ENCODE results near the gene HOXD3.

DNA sequence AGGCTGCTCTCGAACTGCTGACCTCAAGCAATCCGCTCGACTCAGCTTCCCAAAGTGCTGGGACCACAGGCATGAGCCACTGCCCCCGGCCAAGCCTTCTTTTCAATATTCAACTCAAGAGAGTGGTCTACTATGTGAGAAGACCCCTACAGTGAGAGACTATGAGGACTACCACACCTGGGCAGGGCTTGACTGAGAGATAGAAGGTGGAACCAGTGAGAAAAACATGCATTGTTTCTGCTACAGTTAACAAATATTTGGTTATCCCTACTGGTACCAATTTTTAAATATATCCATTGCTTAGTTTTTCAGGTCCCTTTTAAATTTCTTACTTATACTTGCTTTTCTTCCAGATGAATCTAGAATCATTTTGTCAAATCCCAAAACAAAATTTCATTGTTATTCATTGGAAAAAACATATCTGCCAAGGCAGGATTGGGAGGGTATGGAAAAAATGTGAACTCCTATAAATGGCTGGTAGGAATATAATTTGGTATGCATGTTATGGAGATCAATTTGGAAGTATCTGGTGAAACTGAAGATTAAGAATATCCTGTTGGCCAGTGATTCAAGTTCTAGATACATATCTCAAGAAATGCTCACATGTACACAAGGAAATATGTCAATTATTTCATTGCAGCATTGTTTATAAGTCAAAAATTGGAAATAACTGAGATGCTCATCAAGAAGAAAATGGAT, 63.1 kb downstream of the SP3 start:
- PRO-cap: no peak

- PRO-cap: no peak
These were observed 39.6 kb downstream of the OLA1 start for GRCh38 chr2:174208390-174209456.

DNA sequence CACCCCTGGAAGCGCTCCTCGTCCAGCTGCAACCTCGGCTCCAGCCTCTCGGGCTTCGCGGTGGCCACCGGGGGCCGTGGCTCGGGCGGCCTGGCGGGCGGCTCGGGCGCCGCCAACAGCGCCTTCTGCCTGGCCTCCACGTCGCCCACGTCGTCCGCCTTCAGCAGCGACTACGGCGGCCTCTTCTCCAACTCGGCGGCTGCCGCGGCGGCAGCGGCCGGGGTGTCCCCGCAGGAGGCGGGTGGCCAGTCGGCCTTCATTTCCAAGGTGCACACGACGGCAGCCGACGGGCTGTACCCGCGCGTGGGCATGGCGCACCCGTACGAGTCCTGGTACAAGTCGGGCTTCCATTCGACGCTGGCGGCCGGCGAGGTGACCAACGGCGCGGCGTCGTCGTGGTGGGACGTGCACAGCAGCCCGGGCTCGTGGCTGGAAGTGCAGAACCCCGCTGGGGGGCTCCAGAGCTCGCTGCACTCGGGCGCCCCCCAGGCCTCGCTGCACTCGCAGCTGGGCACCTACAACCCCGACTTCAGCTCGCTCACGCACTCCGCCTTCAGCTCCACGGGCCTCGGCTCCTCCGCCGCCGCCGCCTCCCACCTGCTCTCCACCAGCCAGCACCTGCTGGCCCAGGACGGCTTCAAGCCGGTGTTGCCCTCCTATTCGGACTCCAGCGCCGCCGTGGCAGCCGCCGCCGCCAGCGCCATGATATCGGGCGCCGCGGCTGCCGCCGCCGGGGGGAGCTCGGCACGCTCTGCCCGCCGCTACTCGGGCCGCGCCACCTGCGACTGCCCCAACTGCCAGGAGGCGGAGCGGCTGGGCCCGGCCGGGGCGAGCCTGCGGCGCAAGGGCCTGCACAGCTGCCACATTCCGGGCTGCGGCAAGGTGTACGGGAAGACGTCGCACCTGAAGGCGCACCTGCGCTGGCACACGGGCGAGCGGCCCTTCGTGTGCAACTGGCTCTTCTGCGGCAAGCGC, 1.8 kb downstream of the SP9 start:
- PRO-cap: bidirectional peak, plus-strand start at position 860 of the sequence, minus-strand start at position 747 of the sequence

- PRO-cap: no peak
These were observed 21.7 kb downstream of the CIR1 start for GRCh38 chr2:174373648-174374349.

GRCh38 chr2:174569496-174569955, 28.1 kb downstream of the WIPF1 start:
- PRO-cap: no peak

DNA sequence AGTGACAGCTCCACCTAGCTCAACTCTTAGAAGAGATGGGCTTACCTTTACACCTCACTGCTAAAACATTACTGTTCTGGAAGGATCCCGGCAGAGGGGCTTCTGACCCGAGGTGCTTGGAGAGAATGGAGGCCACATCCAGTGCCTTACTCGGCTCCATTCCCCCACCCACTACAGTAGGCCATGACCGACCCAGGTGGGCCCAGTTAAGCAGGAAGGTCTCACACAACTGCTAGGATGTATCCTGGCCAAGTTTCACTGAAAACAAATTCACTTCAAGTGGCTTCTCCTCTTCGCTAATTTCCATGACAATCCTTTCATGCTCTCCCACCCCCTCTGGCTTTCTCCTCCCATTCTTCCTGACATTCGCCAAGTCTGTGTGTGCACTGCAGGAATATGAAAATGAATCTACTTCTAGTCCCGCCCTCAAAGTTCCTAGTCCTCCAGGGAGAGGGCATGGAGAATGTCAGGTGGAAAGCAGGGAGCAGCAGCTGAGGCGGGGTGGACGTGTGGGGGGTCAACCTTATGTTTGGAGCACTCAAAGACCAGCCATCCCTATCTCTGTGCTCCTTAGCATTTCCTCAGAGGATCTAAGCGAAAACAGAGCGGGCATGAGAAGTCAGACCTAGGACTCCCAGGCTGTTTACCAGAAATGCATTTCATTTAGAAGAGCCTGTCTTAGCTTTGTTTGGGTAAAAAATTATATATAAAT, 11.8 kb downstream of the WIPF1 start:
- PRO-cap: no peak

- PRO-cap: no peak
These were observed 16.7 kb upstream of the WIPF1 start for GRCh38 chr2:174614051-174614922.

DNA sequence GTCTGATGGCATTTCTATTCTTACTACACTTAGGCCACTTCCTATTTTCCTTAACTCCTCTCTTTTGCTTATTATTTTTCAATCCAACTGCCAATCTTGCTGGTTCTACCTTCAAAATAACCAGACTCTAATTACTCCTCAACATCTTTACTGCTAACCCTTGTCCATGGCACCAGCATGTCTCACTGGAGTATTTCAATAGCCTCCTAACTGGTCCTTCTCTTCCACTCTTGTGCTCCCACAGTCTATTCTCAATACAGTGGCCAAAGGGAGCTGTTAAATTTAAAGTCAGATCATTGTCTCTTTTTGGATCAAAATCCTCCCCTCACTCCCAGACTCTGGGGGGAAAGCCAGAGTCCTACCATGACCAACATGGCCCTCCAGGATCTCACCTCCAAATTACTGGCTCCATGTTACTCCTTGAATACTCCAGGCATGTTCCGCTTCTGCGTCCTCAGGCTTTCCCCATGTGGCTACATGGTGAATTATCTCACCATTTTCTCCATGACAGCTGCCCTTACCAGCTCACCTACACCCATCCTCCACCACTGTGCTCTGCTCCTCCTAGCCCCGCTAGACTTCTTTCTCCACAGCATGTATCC, 29.1 kb upstream of the WIPF1 start:
- PRO-cap: no peak

GRCh38 chr2:174662909-174663343, 65.3 kb upstream of the WIPF1 start:
- PRO-cap: no peak

- PRO-cap: no peak
These were observed 65.9 kb upstream of the WIPF1 start for GRCh38 chr2:174663348-174663996.

- PRO-cap: no peak
These were observed 297.4 kb downstream of the LNPK start for GRCh38 chr2:175704726-175705071.

- PRO-cap: no peak
These were observed 2.7 kb upstream of the HOXD10 start for GRCh38 chr2:176113605-176114467.

DNA sequence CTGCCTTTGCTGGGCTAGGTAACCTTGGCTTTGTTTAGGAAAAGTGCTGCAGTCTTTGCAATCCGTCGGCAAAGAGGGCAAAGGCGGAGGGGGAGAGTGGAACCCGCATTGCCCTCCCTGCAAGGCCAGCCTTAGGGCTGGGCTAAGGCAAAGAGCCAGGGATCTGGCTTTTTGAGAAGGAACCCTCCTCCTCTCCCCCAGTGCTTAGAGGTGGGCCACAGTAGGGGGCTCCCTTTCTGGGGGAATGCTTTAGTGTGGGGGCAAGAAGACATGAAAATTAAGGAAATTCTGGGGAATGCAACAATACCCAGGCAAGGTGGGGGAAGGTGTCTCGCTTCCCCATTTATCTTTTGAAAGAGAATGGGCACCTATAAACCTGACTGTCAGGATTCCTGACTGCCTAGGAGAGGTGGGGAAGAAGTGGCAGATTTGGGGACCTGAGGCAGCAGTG, 1.5 kb downstream of the HOXD10 start:
- PRO-cap: no peak

GRCh38 chr2:176129828-176130865, 642 bp downstream of the HOXD8 start:
- PRO-cap: no peak

- PRO-cap: no peak
These were observed 3.0 kb downstream of the HOXD8 start for GRCh38 chr2:176132282-176133098.

- PRO-cap: no peak
These were observed 3.9 kb downstream of the HOXD8 start for GRCh38 chr2:176133488-176133762.

DNA sequence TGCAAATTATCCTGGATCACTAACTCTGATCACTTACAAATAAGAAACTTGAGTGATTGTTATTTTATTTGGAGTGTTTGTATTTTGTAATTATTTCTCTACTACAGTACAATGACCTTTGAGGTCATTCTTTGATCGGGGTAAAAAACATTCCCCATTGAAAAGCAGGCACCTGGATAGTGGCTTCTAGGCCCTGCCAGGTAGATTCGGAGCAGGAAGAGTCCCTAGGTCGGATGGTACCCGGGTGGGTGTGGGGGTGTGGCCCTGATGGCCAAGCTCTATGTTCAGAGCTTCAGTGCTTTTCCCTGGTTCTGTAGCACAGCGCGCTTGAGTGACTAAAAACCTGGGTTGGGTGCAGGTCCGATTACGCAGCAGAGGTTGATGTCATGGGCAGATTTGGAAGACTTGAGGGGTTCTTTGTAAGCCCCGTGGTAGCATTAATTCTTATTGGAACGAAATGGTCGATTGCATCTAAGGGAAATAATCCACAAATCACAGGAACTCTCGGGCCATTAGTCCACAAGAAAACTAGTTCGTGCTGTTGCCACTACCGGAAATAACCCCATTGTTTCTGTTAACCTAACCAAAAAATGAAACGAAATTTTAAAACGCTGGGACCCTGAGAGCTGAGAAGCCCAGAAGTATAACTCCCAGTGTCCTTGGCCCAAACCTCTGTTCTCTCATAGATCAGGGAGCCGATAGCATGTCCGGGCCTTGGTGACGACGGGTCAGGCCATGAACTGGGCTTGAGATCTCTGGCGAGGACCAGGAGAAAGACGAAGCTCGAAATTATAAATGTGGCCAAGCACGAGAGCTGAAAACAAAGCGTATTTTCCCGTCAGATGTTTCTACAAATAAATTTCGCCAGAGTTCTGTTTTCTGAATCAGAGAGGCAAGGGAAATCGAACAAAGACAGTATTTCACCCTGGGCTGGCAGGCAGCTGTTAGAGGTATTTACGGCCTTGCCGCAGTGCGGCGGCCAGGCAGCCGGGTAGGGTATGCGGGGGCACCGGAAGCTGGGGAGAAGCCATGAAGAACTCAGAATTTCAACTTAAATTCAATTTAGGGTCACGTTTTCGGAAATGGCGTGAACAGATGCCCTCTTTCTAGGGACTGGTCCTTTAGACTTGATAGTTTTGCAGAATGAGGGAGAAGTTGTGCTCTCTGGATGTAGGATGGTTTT, 9.2 kb downstream of the HOXD8 start:
- PRO-cap: no peak

DNA sequence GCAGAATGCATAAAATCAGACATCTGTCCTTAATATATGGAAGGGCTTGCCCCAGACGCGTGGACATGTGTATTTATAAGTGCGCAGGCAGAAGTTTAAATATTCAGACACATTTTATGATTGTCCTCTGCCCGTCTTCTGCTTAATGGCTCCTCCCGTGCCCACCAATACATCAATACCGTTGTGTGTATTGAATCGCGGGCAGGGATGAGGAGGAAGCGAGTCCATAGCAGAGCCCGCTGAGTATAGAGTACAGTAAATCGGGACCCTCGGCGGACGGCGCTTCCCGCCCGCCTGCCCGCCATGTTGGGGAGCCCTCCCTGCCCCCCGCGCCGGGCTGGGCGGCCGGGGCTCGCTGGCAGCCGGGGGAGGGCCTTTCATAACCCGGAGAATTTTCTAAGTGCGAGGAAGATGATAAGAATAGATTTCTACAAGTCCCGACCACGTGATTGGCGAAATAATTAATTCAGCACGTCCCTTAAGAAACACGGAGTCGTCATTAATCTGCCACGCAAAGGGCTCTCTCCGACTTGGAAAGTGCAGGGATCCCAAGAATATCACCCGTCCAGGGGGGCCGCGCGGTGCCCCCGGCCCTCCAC, at the start of gene HOXD3:
Gene HOXD3 (plus strand): TSS at position 490 of the 599 bp plus-strand sequence.
- PRO-cap: no peak

- PRO-cap: no peak
These were observed 611 bp downstream of the HOXD3 start for GRCh38 chr2:176157417-176158418.

- PRO-cap: no peak
These were observed 2.9 kb downstream of the HOXD3 start for GRCh38 chr2:176159963-176160416.